ENCODE measurements around a stretch of chr11.

DNA sequence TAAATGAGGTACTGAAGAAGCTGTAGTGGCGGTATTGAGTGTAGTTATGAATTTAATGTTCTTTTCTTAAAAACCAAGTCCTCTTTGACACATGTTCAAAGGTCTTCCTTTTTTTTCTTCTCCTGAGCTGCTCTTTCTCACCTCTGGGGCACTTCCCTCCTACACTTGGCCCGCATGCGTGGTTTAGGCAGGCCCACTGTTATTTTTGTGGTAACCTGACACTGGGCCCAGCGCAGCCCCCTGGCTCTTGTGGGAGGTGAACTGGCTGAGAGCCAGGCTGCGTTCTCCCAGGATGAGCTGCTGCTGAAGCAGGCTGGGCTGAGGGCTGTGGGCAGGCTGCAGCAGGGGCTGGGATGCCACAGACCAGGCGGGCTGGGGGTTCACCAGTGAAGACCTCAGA lies 72.3 kb downstream of the TEAD1 start:
- PRO-cap = no peak
- RAMPAGE, long total RNA, 4 experiments = no peak in any of the 4 experiments

DNA sequence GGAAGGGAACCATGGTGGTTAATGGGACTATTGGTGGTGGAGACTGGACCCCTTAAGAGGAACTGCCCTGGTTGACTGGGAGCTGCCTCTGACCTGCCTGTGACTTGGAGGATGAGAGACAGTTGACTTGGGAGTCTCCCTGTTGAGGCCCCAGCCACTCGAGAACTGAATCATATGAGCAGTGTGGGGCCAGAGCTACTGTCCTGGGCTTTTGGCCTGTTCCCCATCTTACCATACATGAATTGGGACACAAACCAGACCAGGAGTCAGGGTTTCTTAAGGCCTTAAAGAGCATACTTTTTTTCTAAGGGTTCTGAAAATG lies 92.8 kb downstream of the TEAD1 start:
- PRO-cap = no peak
- RAMPAGE, long total RNA, 4 experiments = no peak in any of the 4 experiments

- PRO-cap = no peak
- RAMPAGE, long total RNA, 4 experiments = no peak in any of the 4 experiments
These were observed 111.8 kb downstream of the TEAD1 start for GRCh38 chr11:12785719-12786724.

DNA sequence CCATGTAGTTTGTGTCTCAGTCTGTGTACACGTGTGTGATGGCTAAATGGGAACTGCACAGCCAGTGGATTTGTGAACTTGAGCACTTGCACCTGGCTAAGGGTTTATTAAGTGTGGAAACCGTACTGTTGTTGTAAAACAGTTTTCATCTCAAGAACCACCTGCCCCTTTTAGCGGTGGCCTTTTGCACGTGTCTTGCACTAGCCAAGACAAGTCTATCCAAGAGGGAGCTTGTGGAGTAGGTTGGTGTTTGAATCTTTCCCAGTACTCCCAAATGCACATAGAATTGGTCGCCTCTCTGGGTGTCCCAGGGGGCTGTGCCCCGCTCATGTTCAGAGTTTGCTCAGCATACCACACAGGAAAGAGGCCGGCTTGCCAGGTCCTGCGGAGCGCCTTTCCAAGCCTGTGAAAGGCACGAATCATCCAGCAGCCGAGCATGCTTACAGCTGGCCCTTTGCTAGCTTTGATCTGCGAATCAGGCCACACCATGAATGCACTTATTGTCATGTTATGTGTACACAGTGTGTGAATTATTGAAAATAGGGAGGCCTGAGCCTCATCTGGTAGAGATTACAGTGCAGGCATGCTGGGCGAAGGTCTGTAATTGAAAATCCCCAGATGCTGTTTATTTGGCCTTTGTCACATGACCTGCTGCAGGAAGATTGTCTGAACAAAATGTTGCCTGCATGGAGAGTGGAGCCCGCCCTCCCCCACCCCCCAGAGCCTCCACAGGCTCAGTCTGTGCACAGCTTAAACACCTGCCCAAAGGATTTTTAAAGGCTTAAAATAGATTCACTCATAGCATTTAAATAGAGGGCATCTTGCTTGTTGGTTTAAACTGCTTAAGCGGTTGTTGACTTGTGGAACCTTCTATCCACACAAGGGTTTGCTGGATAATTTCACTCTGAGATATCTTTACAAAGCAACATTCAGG lies 163.3 kb upstream of the RASSF10 start:
- PRO-cap = no peak
- RAMPAGE, long total RNA, 4 experiments = no peak in any of the 4 experiments

GRCh38 chr11:12863109-12864295 lies 145.6 kb upstream of the RASSF10 start:
- PRO-cap = no peak
- RAMPAGE, long total RNA, 4 experiments = no peak in any of the 4 experiments

GRCh38 chr11:12971895-12972403 lies 37.2 kb upstream of the RASSF10 start:
- PRO-cap = no peak
- RAMPAGE, long total RNA, 4 experiments = no peak in any of the 4 experiments

- PRO-cap = no peak
- RAMPAGE, long total RNA, 4 experiments = no peak in any of the 4 experiments
These were observed 35.5 kb downstream of the BMAL1 start for GRCh38 chr11:13312973-13313599.

DNA sequence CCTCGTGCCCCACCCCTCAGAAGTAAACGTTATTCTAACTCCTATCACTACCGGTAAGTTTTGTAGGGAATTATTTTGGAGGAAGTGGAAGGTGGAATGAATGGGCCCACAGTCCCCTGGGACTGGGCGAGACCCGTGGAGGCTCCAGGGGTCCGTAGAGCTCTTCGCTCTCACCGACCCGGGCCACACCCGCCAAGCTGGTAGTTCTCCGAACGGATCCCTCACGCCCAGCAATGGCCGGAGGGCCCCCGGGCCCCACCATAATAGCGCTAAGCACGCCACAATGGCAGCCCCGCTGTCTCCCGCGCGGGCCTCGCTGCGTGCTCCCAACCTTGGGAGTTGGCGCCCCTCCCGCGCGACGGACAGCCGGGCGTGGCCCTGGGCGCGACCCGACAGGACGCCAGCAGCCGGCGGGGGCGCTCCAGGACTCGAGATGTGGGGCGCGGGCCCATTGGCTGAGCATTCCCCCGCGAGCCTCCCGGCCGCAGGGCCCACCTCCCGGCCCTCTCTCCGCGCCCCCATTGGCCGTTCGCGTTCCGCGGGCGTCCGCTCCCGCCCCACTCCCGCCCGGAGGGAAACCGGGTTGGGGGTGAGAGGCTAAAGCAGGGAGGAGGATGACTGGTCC lies 441 bp upstream of the FAR1 start:
- PRO-cap = unidirectional peak, minus-strand start at position 394 of the sequence; bidirectional peak, plus-strand start outside the sequence, minus-strand start at position 437 of the sequence
- RAMPAGE, long total RNA, 4 experiments = no peak in any of the 4 experiments

GRCh38 chr11:14345401-14345731 lies 13.6 kb downstream of the RRAS2 start:
- PRO-cap = no peak
- RAMPAGE, long total RNA, 4 experiments = no peak in any of the 4 experiments

DNA sequence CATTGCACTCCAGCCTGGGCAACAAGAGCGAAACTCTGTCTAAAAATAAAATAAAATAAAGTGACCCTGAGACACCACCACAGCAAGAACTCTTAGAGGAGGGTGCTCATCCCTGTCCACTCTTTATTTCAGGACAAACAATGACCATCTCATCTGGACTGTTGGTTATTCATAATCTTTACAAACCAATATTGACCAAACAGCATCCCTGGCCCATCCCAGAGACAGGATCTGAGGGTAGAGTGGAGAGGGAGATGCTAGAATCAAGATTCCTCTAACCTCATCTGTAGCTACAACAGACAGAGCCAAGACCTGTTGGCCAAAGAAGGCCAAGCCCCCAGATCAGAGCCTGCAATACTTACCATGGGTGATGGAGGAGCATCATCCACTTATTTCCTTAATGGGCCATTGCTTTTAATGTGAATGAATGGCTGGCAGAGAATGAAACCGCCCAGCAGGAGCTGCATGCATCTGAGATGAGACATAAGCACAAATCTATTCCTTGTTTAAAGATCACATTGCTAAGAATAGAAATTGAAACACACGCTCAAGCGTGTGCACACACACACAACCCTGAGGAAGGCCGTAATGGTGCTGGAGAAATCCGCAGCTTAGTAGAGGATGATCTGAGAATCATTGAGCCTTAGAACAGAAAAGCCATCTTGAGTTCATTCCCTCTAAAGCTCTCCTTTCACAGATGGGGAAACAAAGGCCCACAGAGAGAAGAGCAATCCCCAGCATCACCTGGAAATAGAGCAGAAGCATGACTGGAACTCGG lies 5.2 kb upstream of the RRAS2 start:
- PRO-cap = no peak
- RAMPAGE, long total RNA, 4 experiments = no peak in any of the 4 experiments

DNA sequence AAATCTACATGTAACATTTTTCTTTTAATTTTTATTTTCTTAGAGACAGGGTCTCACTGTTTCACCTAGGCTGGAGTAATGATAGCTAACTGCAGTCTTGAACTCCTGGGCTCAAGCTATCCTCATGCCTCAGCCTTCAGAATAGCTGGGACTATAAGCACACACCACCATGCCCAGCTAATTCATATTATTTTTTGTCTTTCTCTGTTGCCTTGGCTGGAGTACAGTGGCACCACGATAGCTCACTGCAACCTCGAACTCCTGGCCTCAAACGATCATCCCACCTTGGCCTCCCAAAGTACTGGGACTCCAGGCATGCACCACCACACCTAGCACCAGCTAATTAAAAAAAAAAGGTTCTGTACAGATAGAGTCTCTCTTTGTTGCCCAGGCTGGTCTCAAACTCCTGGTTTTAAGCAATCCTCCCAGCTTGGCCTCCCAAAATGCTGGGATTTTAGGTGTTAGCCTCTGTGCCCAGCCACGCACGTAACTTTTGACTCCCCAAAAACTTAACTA lies 14.6 kb downstream of the COPB1 start:
- PRO-cap = no peak
- RAMPAGE, long total RNA, 4 experiments = no peak in any of the 4 experiments

GRCh38 chr11:14539914-14540671 lies 19.9 kb upstream of the PSMA1 start:
- PRO-cap = no peak
- RAMPAGE, long total RNA, 4 experiments = no peak in any of the 4 experiments

GRCh38 chr11:14584423-14585259 lies 59.0 kb upstream of the PDE3B start:
- PRO-cap = no peak
- RAMPAGE, long total RNA, 4 experiments = no peak in any of the 4 experiments

DNA sequence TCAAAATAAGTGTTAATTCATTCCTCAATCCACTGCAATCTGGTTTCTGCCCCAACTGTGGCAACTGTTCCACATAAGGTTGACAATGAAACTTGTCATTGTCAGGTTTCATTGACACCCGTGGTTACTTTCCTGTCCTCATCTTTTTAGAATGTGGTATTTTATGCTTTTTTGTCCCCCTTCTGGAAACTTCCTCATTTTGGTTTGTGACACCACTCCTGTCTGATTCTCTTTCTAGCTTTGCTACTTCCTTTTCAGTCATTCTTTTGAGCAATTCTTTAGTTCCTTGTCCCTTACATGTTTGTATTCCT lies 7.5 kb upstream of the PDE3B start:
- PRO-cap = no peak
- RAMPAGE, long total RNA, 4 experiments = no peak in any of the 4 experiments

GRCh38 chr11:14644532-14645266 lies 1.1 kb downstream of the PDE3B start:
- PRO-cap = no peak
- RAMPAGE, long total RNA, 4 experiments = no peak in any of the 4 experiments

- PRO-cap = no peak
- RAMPAGE, long total RNA, 4 experiments = no peak in any of the 4 experiments
These were observed 18.7 kb downstream of the PDE3B start for GRCh38 chr11:14662312-14662708.

DNA sequence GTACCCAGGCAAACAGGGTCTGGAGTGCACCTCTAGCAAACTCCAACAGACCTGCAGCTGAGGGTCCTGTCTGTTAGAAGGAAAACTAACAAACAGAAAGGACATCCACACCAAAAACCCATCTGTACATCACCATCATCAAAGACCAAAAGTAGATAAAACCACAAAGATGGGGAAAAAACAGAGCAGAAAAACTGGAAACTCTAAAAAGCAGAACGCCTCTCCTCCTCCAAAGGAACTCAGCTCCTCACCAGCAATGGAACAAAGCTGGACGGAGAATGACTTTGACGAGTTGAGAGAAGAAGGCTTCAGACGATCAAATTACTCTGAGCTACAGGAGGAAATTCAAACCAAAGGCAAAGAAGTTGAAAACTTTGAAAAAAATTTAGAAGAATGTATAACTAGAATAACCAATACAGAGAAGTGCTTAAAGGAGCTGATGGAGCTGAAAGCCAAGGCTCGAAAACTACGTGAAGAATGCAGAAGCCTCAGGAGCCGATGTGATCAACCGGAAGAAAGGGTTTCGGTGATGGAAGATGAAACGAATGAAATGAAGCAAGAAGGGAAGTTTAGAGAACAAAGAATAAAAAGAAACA lies 46.7 kb downstream of the CYP2R1 start:
- PRO-cap = no peak
- RAMPAGE, long total RNA, 4 experiments = no peak in any of the 4 experiments

DNA sequence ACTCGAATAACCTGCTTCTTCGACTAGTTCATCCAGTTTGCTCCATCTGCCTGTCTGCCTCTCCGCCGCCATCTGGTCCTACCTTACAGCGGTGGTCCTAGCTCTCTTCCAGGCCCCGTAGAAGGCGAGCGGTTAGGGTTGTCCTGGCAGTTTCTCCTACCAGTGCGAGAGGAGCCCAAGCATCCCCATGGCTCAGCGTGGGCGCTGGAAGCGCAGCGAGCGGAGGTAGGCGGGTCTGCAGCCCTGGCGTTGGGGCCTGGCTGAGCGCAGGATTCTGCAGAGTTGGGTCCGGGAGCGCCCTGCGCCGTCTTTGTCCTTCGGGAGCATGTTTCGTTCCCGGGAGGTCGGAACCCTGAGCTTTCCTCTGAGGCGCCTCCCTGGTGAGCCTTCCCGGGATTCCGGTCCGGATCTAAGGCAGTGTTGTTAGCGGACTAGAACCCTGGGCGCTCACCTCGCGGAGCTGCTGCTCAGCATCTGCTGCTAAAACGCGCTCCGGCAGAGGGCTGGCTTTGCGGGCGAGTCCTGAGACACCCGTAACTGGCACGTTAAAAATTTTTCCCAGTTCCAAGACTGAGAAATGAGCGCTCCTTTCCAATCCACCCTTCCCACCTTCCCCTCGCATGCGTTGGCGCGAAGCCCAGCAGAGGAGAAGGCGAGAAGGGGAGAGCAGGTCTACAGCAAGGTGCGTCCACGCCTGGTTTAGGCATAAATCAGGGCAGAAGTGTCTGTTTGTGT lies 468 bp downstream of the CALCB start:
- PRO-cap = no peak
- RAMPAGE, long total RNA, 4 experiments = no peak in any of the 4 experiments

DNA sequence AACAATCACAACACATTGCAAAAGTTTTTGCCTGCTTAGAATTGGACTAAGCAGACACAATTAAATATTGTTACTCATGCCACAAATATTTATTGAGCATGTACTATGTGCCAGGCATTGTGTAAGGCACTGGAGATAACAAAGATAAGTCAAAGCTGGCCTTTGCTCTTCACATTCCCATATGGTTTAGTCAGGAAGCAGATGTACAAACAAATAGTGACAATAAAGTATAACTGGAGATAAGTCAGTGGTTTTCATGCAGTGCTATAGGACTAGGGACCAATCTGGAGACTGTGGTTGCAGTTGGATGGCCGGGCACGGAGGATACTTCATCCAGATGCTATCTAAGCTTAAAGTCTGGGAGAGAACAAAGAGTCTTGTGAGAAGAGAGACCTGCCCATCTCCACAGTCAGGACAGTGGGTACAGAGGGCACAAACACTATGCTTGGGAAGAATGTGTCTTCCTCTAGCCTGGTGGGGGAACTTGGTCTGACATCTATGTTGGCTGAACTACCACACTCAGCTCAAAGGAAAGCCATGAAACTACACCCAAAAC lies 550.8 kb downstream of the INSC start:
- PRO-cap = no peak
- RAMPAGE, long total RNA, 4 experiments = no peak in any of the 4 experiments

DNA sequence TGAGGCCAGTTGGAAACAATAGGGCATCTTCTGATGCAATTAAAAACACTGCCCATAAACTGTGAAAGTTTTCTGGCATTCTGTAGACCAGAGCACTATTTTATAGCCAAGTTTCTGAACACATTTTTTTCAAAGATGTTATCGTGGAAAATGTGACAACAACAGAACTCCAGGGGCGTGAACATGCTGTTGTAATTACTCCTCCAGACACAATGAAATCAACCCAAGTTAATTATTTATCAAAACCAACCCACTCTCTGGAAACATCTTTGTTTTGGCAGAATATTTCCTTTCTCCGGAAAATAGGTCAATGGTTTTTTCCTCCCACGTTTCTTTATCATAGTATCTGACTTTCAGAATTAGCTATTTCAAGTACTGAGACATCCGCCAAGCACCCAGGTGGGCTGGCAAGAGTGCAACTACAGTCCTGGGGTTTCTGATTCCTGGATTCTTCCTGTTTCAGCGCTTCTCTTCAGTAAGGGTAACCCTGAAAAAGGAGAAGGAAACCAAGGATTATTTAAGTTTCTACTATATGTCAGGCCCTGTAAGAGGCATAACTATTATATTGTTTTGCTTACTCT lies 537.9 kb downstream of the SOX6 start:
- PRO-cap = no peak
- RAMPAGE, long total RNA, 4 experiments = no peak in any of the 4 experiments

Measured in sigmoid colon (tissue), 4 donors.